ENCODE data around the genes MAP2K5 and CALML4.

- PRO-cap, 2 experiments = no peak in any of the 2 experiments
Observed at GRCh38 chr15:66502500-66503565, 1.8 kb downstream of the RPL4 start.

DNA sequence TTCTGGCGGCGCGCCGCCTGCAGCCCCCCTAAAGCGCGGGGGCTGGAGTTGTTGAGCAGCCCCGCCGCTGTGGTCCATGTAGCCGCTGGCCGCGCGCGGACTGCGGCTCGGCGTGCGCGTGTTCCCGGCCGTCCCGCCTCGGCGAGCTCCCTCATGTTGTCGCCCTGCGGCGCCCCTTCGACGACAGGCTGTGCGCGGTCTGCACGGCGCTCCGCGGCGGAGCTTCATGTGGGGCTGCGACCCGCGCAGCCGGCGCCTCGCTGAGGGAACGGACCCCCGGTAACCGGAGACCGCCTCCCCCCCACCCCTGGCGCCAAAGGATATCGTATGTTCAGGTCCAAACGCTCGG is 870 bp downstream of the SMAD6 start:
- PRO-cap, 2 experiments = no peak in any of the 2 experiments

GRCh38 chr15:66773065-66773448 is 71.0 kb downstream of the SMAD6 start:
- PRO-cap, 2 experiments = no peak in any of the 2 experiments

- PRO-cap, 2 experiments = peak in 2 of 2 experiments; most common minus-strand start chr15:66866168 (in 2)
Observed at GRCh38 chr15:66865939-66866723, 164.1 kb downstream of the SMAD6 start.

- PRO-cap, 2 experiments = no peak in any of the 2 experiments
Observed at GRCh38 chr15:66931586-66932824, 133.4 kb upstream of the SMAD3 start.

- PRO-cap, 2 experiments = peak in 1 of 2 experiments; most common plus-strand start chr15:67085554 (in 1); most common minus-strand start chr15:67085261 (in 1)
Observed at GRCh38 chr15:67085201-67086375, 20.2 kb downstream of the SMAD3 start.

- PRO-cap, 2 experiments = no peak in any of the 2 experiments
Observed at GRCh38 chr15:67178413-67178907, 76.0 kb downstream of the AAGAB start.

DNA sequence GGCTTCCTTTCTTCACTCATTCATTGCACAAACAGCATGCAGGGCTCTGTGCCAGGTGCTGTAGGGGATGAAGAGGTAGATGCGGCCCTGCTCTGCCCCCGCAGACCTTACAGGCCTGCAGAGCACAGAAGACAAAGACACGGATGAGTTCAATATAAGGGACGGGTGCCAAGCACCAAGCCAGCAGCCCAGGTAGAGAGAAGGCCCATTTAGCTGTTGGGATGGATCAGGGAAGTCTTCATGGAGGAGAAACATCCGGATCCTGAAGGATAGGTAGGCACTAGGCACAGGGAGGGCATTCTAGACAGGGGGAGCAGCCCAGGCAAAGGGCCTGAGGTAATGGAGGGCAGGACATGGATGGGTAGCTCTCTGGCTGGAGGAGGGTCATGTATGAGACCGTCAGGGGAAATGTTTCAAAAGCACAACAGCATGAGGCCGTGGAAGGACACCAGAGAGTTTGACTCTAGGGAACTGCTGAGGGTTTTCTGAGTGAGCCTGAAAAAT is 69.3 kb downstream of the AAGAB start:
- PRO-cap, 2 experiments = peak in 1 of 2 experiments; most common plus-strand start position 430 of the sequence (in 1)

DNA sequence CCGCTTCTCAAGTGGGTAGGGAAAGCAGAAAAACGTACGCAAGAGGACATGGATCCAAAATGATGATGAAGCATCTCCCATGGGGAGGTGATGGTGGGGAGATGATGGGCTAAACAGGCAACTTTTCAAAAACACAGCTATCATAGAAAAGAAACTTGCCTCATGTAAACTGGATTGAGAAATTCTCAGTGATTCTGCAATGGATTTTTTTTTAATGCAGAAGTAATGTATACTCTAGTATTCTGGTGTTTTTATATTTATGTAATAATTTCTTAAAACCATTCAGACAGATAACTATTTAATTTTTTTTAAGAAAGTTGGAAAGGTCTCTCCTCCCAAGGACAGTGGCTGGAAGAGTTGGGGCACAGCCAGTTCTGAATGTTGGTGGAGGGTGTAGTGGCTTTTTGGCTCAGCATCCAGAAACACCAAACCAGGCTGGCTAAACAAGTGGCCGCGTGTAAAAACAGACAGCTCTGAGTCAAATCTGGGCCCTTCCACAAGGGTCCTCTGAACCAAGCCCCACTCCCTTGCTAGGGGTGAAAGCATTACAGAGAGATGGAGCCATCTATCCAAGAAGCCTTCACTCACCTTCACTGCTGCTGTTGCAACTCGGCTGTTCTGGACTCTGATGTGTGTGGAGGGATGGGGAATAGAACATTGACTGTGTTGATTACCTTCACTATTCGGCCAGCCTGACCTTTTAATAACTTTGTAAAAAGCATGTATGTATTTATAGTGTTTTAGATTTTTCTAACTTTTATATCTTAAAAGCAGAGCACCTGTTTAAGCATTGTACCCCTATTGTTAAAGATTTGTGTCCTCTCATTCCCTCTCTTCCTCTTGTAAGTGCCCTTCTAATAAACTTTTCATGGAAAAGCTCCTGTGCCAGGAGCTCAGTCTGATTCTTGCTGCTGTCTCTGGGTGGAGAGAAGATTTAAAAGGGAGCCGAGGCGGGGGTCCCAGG is 59.9 kb downstream of the AAGAB start:
- PRO-cap, 2 experiments = no peak in any of the 2 experiments

GRCh38 chr15:67521790-67522048 is 788 bp downstream of the C15orf61 start:
- PRO-cap, 2 experiments = no peak in any of the 2 experiments

GRCh38 chr15:67542502-67543651 is at the start of gene MAP2K5:
MAP2K5 (plus strand) TSS chr15:67542703.
- PRO-cap, 2 experiments = peak in 2 of 2 experiments; most common plus-strand start chr15:67542760 (in 2); most common minus-strand start chr15:67542617 (in 1)

DNA sequence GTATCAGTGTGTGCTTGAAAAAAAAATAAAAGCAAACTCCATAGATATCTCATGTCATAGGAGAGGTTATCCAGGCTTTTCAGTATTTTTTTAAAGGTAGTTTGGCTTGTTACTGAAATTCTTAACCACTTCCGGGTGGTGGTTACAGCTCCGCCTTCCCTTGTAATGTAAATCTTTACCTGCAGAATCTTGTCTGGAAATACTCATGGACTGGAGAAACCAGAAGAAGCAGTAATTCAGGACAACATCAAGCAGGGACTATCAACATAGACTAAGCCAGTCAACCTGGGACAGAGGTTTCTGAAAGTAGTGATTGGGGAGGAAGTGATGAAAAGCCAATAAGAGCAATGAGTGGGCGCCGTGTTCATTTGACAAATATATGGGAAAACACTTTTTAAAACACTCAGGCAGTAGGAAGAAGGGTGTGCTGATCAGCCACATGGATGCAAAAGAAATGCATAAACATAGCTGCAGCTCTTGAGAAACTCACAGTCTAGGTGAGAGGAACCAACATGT is 78.8 kb upstream of the SKOR1 start:
- PRO-cap, 2 experiments = no peak in any of the 2 experiments

GRCh38 chr15:67834644-67835013 is 9.3 kb downstream of the SKOR1 start:
- PRO-cap, 2 experiments = no peak in any of the 2 experiments

GRCh38 chr15:67841398-67841735 is 16.1 kb downstream of the SKOR1 start:
- PRO-cap, 2 experiments = no peak in any of the 2 experiments

DNA sequence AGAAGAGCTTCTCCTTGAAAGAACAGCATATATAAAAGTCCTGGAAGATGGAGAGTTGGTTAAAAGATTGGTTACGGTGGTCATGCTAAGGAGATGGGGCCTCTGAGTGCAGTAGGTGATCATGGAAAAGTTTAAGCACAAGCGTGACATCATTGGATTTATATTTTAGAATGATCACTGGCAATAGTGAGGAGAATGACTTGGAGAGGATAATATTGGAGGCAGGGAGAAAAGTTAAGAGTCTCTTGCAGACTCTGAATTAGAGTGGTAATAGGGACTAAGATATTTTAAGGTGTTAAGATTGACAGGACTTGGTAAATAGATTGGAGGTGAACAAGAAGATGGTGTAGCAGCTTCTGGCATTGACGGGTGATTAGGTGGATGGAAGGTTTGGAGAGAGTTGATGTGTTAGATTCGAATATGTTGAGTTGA is 19.6 kb downstream of the PIAS1 start:
- PRO-cap, 2 experiments = peak in 1 of 2 experiments; most common plus-strand start position 80 of the sequence (in 1)

GRCh38 chr15:68106509-68107055 is 52.5 kb downstream of the PIAS1 start:
- PRO-cap, 2 experiments = no peak in any of the 2 experiments

DNA sequence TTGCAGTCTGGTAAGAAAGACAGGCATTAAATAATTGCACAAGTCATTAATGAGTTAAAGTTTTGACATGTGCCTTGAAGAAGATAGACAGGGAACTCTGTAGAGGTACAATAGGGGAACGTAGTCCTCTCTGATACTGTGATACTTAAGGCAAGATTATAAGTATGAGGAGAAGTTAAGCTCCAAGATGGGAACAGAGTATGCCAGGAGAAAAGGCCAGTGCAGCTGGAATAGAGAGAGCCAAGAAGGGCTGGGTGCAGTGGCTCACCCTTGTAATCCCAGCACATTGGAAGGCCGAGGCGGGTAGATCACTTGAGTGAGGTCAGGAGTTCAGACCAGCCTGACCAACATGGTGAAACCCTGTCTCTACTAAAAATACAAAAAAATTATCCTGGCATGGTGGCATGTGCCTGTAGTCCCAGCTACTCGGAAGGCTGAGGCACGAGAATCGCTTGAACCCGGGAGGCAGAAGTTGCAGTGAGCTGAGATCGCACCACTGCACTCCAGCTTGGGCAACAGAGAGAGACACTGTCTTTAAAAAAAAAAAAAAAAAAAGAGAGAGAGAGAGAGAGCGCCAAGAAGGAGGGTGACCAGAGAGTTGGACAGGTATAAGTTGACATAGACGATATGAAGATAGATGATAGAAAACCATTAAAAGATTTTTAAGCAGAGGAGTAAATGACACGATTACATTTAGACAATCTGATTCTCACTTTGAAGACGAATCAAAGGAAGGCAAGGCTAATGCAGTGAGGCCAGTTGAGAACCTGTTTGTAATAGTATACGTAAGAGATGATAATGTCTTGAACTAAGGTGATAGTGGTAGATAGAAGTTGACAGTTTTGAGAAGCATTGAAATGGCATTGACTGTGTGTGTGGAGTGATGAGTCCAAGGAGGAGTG is 48.7 kb downstream of the CALML4 start:
- PRO-cap, 2 experiments = no peak in any of the 2 experiments

GRCh38 chr15:68199580-68200326 is 5.4 kb downstream of the CALML4 start:
- PRO-cap, 2 experiments = no peak in any of the 2 experiments

DNA sequence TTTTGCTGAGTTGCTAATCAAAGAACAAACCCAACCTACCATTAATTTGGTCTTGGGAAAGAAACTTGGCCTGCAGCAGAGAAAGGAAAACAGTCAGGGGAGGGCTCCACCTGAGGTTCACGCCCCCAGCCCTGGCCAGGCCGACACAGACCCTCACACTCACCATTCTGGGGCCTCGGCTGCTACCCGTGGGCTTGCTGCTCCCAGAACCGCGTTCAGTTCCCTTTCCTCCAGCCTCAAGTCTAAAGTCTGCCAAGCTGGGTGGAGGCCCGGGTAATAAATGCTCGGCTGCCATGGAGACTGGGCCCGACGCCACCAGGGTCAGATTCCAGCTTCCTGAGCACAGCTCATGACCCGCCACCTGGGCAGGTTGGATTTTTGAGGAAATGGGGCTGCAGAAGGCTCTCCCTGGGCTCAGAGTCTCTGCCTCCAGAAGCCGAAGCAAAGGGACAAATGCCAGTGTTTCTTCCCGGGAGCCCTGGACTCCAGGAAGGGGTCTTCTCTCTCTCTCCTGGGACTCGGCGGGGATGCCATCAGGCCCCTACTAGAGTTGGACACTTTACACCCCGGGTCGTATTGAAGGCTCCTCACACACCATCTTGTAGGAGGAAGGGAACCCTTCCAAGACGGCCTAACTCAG is at the start of gene CALML4:
Gene CALML4 (minus strand): TSS at position 251 of the 640 bp plus-strand sequence.
- PRO-cap, 2 experiments = peak in 1 of 2 experiments; most common plus-strand start position 283 of the sequence (in 1); most common minus-strand start position 244 of the sequence (in 1)

DNA sequence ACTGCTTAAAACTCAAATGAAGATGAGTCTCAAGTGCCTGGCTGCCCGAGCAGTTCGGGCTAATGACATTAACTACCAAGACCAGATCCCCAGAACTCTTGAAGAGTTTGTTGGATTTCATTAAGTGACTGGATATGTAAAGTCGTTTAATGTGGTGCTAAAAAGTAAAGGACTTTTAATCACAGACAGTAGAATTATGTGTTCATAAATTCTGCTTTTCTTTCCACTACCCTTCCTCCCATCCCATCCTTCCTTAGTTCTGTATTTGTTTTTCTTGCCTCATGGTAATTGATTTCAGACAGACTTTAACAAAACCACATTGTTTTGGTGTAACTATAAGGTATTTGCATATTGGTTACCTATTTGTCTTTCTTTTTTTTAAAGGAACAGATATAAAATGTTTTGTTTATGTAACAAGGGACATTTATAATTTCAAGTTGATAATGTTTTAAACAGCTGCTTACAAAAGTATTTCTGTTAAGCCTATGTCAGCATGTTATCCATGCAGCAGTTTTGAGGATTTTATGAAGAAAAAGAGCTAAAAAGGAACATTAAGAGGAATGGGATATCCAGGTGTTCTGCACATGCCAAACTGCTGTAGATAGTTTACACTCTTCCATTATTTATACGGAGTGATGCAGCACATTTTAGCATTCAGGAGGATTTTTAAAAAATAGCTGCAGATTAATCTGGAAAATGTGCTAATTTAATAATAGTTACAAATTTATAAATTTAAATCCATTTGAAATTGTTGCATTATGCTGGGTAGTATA is 13.8 kb downstream of the FEM1B start:
- PRO-cap, 2 experiments = no peak in any of the 2 experiments

Measured in monocyte (primary cell).